Colon Carcinoma Metastatic in the Brain (tissue), 2 donors: ENCODE measurements around a stretch of chr12.

- PRO-cap, 2 experiments, result no peak in any of the 2 experiments
Observed at GRCh38 chr12:133092002-133092354, 11.3 kb downstream of the ZNF140 start.

- PRO-cap, 2 experiments, result no peak in any of the 2 experiments
Observed at GRCh38 chr12:133118151-133118912, 11.7 kb downstream of the ZNF891 start.

GRCh38 chr12:133202627-133203704 is 21.7 kb downstream of the ZNF268 start:
- PRO-cap, 2 experiments, result no peak in any of the 2 experiments